Skeletal muscle satellite cell (primary cell): ENCODE measurements around a stretch of chr9.

DNA sequence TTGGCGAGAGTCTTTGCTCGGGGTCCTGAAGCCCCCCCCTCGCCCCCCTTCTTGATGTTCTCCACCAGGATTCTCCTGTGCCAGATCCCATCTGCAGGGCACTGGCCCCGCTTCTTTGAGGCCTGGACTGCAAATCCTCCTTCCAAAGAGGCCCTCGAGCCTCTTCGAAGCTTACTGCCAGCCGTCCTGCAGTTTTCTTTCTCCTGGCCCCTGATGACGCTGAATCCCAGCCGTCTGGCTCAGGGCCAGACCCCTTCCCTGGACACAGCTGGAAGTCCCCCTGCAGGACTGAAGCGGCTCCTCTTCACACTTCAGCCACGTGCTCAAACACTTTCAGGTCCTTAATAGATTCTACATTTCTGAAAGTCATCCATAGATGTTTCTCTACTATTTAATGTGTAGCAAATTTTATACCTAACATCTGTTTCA is 121.5 kb downstream of the EHMT1 start:
- CAGE, long polyA plus RNA: no peak

DNA sequence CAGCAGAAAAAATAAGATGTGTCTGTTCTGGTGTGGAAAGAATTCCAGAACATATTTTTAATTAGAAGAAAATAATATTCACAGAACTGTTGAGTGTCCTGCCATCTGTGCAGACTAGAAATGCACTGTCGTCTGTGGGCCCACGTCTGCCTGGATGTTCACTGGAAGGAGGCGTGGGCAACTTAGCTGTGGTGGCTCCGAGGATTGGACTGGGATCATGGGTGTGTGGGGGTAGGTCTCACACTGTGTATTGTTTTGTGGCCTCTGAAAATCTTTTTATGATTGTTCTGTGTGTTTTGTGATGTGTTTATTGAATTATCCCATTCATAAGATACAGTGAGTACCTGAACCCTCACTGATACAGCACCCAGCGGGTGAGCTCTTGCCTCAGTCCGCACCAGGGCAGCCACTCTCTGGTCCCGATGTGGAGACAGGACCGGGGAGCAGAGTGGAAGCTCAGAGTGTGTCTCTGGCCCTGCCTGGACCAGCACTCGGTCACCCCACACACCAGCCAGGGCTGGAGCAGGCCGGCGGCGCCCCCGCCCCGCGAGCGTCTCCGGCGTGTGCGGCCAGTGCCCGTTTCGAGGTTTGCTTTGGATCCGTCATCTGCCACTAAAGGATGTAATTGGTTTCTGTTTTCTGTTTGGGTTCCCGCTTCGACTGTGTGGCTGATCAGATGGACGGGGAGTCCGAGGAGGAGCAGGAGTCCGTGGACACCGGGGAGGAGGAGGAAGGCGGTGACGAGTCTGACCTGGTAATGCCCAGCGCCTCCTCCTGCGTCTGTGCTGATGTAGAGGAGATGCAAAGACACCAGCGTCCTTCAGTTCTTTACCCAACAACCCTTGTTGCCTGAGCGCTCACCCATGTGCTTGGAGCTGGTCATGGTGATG is 125.7 kb upstream of the CACNA1B start:
- CAGE, long polyA plus RNA: no peak

DNA sequence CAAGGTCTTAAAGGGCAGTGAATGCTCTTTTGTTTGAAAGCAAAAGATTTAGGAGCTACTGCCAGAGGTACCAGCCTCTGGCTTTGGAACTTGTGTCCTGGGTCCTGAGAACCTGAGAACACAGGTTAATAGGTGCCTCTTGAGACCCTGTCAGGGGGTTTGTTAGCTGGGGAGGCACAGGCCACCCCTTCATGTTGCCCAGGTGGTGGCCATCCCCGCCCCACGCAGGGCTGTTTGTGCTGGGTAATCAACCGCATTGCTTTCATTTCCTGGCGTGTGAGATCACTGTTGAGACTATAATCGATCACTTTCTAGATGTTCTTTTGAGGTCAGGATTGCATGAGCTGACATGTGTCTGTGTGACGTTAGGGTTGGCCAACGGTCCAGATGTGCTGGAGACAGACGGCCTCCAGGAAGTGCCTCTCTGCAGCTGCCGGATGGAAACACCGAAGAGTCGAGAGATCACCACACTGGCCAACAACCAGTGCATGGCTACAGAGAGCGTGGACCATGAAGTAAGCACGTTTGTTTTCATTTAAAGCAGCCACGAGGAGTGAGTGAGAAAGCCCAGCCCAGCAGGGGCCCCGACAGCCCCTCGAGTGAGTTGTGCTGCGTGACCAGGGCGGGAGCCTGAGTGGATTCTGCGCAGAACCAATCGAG is 115.1 kb upstream of the CACNA1B start:
- CAGE, long polyA plus RNA: no peak